Tongue (tissue), 2 donors: ENCODE measurements around a stretch of chr5.

DNA sequence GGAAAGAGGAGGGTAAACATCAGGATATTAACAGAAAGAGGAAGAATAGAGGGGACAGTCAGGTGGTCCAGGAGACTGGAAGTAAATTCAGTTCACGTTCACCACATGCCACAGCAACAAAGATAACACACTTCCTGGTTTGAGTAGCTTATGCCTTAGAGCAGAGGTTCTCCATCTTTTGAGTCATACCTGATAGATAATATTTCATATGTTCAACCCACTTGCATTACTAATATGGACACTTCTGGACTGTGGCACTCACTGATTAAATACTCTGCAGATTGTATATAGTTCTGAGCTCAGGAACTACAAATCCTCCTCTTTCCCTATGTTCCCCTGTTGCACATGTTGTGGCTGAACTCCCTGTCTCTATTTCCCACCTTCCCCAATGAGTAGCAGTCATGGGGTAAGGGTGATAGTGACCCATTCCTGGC is 180.0 kb upstream of the NR3C1 start:
- RAMPAGE, long total RNA: no peak

- RAMPAGE, long total RNA: no peak
These were observed 617.0 kb downstream of the PRELID2 start for GRCh38 chr5:145218180-145218438.

DNA sequence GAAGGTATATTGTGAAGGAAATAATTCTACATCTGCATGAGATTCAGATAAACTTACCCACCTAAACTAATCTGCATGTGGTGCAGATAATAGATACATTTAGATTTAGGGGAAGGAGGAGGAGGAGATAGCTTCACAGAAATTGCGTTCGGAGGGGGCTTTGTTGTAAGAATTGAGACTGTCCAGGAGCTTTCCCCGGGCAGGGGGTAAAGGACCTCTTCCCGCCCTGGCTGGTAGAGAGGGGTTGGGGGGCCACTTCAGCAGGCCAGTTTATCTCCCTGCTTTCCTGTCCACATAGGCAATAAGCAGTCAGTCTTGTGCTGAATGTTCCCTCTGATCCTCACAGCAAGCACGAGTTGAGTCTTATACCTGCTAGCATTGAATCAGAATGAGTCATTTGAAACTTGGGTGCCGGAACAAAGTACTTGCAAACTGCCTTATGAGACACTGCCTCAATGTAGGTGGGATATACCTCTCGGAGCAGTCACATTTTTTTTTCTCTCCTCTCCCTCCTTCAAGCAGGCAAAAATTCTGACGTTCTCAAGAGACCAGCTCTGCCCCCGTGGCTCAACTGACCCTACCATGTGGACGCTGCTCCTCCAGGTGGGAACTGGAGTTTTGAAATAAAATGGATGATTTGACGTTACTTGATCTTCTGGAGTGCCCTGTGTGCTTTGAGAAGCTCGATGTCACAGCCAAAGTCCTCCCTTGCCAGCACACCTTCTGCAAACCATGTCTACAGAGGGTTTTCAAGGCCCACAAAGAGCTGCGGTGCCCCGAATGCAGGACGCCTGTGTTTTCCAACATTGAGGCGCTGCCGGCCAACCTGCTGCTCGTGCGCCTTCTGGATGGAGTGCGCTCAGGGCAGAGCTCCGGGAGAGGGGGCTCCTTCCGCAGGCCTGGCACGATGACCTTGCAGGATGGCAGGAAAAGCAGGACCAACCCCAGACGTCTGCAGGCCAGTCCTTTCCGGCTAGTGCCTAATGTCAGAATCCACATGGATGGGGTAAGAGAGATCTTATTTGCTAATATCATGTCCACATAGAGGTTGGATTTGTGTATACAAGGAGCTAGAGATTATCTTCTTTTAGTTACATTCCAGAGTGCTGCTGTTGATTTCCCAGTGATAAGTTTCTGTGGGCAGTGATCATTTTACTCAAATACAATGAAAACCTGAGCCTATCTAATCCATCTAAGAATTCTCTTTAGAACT is 1.3 kb downstream of the SH3RF2 start:
- RAMPAGE, long total RNA: no peak

DNA sequence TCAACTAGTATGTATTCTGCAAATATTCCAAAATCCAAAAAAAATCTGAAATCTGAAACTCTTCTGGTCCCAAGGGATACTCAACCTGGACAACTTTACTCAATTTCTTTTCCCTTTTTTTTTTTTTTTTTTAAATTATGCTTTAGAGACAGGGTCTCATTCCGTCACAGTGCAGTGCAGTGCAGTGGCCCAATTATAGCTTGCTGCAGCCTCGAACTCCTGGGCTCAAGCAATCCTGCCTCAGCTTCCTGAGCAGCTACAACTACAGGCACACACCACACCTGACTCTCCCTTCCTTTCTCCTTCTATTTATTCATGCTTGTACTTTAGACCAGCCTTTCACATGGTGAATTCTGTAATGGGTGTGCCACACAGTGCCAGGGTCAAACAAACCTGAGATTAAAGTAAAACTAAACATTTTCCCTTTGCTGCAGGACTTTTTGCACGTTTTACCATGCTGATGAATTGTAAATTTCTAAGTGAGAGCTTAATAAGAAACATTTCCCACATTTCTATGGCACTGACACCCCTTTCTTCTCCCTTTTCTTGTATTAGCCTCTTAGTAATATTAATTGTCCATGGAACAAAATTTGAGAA is 7.9 kb downstream of the SH3RF2 start:
- RAMPAGE, long total RNA: no peak

DNA sequence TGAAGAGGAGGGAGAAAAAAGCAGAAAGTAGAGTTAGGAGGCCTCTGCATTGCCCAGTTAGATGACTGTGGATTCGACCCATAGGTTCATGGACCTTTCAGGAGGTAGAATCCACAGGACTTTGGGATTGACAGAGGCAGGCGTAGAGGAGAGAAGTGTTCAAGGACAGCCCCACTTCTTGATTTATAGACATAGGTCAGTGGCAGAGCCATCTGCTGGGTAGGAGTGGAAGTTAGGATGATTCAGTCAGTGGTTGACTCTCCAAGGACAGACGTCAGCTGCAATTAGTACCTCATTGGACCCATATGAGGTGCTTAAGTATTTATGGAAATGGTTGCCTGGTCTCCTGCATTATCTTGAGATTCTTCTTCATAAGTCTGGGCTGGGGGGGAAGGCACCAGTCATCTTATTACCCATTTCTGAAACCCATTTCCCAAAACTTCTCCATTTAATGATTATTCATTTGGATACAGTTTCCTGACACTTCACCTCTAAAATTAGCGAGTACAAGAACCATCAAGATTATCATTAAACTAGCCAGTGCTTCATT is 70.9 kb downstream of the SH3RF2 start:
- RAMPAGE, long total RNA: no peak

DNA sequence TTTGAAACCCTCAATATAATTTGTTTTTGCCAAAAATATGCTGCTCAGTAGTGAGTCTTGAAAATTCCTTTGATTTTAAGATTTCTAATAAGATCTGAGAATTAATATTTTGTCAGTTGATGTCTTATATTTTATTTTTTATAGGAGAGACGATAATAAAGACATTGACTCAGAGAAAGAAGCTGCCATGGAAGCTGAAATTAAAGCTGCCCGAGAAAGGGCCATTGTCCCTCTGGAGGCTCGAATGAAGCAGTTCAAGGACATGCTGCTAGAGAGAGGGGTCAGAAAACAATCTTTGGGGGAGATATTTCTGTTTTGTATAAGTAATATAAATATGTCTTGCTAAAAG is 33.6 kb downstream of the GPR151 start:
- RAMPAGE, long total RNA: no peak

- RAMPAGE, long total RNA: no peak
These were observed 888 bp downstream of the PPP2R2B start for GRCh38 chr5:146877713-146878025.

GRCh38 chr5:147508822-147509759 is 777 bp downstream of the DPYSL3 start:
- RAMPAGE, long total RNA: no peak

DNA sequence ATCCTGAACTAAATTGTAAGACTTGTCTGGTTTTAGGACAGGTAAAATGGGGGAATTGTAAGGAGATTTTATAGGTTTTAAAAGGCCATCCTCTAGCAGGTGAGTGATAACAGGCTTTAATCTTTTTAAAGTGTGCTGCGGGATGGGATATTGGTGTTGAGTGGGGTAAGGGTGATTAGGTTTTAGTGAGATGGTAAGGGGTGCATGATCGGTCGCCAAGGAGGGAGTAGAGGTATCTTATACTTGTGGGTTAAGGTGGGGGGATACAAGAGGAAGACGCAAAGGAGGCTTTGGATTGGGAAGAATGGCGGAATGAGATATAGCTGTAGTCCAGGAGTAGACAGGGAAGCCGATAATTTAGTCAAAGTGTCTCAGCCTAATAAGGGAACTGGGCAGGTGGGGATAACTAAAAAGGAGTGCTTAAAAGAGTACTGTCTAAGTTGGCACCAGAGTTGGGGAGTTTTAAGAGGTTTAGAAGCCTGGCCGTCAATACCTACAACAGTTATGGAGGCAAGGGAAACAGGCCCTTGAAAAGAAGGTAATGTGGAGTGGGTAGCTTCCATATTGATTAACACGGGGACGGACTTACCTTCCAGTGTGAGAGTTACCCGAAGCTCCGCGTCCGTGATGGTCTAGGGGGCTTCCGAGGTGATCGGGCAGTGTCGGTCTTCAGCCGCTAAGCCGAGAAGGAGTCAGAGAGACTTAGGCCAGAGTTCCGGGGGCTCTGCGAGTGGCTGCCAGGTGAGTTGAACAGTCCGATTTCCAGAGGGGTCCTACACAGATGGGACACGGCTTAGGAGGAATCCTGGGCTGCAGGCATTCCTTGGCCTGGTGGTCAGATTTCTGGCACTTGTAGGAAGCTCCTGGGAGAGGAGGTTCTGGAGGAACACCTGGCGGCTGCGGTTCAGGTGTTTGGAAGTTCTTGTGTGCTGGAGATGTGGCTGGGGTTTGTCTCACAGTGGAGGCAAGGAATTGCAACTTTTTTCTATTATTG is 6.6 kb upstream of the SCGB3A2 start:
- RAMPAGE, long total RNA: no peak

GRCh38 chr5:148093935-148094529 is 30.3 kb downstream of the SPINK5 start:
- RAMPAGE, long total RNA: no peak

GRCh38 chr5:148116129-148116693 is 52.1 kb upstream of the SPINK14 start:
- RAMPAGE, long total RNA: no peak

DNA sequence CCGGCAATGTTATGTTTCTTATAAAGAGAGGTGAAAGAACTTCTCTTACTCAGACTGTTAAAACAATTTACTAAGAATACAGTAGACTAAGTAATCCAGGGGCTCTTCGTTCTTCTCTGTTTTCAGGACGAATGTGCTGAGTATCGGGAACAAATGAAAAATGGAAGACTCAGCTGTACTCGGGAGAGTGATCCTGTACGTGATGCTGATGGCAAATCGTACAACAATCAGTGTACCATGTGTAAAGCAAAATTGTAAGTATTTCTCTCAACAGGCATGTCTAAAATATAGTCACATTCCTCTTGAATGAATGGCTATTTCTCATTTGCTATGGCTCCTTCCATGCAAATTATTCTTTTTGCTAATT is 50.1 kb upstream of the SPINK14 start:
- RAMPAGE, long total RNA: no peak

DNA sequence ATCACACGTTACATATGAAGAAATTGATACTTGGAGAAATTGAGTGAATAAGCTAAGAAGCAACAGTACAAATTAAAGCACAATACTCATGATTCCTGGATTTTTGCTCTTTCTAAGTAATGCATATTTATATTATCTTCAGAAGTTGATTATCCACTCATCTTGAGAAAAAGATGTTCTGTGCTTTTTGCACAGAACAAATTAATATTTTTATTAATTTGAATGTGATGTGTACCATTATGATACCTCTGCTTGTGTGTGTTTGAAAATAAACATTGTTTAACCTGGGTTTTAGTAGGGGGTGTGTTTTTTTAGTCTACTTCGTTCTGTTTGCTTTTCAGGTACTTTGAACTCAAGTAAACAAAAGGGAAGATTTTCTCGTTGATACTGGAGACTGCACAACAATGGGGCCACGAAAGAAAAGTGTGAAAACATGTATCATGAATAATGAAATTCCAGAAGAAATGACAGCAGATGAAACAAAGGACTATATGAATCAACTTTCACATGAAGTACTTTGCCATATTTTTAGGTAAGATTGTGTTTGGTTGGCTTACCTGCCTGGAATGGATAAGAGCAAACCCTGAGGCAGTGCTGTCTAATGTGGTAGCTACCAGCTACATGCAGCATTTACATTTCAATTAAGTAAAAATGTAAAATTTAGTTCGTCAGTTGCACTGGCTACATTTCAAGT is 10.8 kb downstream of the FBXO38 start:
- RAMPAGE, long total RNA: no peak

DNA sequence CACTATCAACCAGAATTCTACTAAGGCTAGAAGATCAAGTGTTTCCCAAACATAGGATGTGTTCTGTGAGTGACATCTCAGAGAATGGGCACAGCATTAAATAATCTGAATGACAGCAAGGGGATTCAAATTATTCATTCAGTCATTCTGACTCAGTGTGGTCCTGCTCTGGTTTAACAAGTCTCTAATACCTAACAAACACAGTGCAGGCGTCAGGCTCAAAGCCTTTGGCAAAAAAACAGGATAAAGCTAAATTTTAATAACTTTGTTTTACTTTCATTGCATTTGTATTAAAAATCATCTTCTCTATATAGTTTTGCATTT is 104.4 kb downstream of the FBXO38 start:
- RAMPAGE, long total RNA: no peak

DNA sequence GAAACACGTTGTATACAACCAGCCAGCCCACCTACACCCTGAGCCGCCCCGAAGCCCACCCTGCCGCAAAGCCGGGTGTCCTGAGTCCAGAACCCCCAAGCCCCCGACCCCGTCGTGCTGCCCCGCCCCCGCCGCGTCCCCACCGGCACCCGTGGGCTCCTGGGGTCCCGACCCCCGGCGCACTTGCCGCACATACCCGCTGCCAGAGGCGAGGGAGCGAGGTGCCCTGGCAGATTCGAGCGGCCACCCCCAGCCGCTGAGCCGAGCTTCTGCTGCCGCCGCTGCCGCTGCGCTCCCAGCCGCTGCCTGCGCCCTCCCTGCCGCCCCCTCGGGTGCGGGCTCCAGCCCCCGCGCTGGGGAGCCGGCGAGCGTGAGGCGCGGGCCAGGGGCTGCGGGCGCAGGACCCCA is 457 bp downstream of the HTR4 start:
- RAMPAGE, long total RNA: no peak

DNA sequence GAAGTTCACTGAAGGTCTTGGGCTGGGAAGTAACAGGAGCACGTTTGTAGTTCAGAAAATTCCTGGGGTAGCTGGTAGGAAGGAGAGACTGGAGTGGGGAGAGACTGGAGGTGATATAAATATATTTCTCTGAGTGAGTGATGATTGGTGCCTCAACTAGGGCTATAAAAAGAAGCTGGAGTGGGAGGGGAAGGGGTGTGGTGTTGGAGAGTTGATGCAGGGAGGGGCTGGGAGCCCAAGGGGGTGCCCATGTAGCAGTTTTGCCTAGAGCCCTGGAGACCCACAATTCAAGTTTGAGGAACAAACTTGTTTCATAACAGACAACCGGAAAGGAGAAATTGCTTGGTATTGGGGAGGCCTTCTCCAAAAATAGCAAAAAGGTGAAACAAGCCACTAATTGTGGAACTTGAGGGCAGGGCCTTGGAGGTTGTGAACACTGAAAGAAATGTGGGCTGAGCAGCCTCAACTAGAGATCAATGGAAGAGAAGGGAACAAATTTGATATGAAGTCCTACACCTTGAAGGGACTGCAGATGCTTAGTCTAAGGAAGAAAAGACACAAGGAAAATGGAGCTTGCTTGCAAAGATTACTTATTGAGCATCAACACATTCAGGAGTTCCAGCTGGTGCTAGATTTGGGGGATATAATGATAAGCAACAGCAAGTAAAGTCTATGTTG is 20.4 kb upstream of the ADRB2 start:
- RAMPAGE, long total RNA: no peak

GRCh38 chr5:148914923-148915295 is 88.5 kb downstream of the ADRB2 start:
- RAMPAGE, long total RNA: no peak

- RAMPAGE, long total RNA: no peak
These were observed 92.6 kb downstream of the SH3TC2 start for GRCh38 chr5:148970265-148970572.

DNA sequence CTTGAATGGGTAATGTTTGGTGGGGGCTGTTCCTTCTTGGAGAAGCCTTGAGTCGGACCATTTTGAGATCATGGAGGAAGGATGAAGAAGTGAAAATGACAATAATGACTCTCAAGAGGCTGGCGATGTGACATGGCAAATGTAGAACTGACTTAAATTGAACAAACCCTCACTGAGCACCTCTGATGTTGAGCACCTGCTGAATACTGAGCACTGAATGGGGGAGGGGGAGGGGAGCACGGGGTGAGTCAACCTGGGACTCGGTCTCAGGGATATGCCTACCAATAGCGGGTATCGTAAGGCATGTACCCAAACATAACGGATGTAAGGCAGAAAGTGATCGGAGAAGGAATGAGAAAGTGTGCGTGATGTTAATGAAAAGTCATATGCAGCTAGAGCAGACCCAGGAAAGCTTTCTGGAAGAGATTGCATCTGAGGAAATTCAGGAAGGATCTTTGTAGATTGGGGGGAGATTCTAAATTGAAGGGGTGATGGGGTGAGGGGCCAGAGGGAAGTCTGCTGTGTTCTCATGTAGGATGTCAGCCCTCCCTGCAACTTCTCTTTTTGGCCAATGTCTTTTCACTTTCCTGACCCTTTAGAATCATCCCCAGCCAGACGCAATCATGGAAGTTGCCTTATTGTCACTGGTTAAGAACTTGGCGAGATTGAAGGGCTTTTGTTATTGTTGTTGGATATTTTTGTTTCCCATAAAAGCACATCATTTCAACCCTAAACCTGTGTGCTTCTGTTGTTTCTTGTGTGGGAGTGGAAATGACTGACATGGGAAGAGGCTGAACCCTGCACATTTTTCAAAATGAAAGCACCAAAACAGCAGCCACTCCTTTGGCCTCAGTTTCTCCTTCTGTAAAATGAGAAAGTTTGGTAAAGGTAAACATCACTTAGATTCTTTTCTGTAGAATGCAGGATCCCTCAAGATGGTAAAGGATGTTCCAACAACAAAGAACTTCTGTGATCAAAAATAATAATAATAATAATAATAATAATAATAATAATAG is 11.6 kb upstream of the AFAP1L1 start:
- RAMPAGE, long total RNA: no peak

DNA sequence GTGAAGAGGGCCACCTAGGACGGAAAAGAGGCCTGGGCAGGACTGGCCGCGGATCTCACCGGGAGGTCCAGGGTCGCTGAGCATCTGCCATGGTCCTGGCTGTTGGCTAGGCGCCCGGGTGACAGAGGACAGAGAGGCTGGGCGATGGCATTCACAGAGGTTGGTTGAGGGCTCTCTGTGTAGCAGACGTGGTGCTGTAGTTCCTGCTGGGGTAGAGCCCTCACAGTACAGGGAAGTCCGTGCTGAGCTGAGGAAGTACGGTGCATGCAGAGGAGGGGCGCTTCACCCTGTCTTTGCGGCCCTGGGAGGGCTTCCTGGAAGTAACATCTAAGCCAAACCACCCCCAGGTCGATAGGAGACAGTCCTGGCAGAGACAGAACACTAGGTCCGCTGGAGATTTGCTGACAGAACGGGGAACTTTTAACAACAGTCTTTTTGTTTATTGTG is 523 bp downstream of the PCYOX1L start:
- RAMPAGE, long total RNA: no peak